ENCODE results near the genes PSMB10 and PLA2G15.

GRCh38 chr16:67936236-67937180 is at the start of gene PSMB10:
Gene PSMB10, minus strand, starts transcription at chr16:67936850.
- RRBS, result no CpG with 5 or more reads among the region's 48 CpGs

- RRBS, result no CpG with 5 or more reads among the region's 12 CpGs
Observed at GRCh38 chr16:67965003-67966232, 3.0 kb downstream of the SLC12A4 start.

DNA sequence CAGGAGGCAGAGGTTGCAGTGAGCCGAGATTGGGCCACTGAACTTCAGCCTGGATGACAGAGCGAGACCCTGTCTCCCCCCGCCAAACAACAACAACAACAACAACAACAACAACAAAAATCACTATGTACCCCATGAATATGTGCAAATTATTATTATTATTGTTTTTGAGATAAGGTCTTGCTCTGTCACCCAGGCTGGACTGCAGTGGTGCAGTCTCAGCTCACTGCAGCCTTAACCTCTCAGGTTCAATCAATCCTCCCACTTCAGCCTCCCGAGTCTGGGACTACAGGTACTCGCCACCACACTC is 3.4 kb downstream of the DPEP2 start:
- RRBS, result no CpG with 5 or more reads among the region's 5 CpGs

DNA sequence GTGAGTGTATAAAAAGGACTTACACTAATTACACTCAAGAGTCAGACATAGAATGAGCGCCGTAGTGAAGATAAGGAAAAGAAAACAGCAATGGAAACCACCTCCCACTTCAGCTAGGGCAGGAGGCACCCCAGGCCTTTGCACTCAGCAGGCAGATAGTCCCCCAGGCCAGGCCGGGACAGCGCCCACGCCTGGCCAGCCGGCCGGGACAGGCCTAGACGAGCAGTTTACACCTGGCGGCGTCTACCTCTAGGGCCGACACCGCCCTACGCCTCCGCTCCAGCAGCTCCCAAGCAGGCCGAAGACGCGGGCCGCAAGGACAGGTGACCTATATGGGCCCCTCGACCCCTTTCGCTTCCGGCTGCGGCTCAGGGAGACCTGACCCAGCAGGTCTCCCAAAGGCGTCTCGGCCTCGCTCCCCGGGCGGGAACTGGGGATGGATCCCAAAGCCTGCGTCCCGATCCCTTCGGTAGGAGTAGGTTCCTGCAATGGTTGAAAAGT is 943 bp downstream of the ESRP2 start:
- RRBS, result 97% methylated on average over 6 of the region's 30 CpGs

GRCh38 chr16:68245025-68245640 is at the start of gene PLA2G15:
Gene PLA2G15, plus strand, starts transcription at chr16:68245373.
- RRBS, result 3% methylated on average over 19 of the region's 61 CpGs

- RRBS, result no CpG with 5 or more reads among the region's 5 CpGs
Observed at GRCh38 chr16:68298088-68298700, 12.6 kb downstream of the SLC7A6OS start.

DNA sequence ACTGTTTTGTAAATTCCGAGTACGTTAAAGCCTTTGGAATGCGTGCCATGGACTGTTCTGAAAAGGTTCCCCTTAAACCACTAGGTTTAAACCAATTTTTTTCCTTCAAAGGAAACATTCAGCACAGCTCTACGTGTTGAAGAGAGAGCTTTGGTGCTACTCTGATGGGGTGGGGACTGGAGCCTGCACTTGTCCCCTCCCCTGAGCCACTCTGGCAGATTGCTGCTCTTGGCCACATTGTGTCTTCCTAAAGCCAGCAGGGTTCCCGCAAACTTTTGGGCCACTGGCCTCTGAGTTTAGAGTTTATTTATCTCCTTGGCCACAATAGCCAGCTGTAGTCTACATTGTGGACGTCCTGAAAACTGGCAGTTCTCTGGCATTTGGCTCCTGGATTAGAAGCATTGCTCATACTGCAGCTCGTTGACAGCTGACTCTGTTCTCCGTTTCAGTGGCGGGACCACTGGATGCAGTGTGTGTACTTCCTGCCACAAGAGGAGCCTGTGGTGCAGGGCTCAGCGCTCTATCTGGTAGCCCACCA is 34.5 kb downstream of the PRMT7 start:
- RRBS, result no CpG with 5 or more reads among the region's 10 CpGs

DNA sequence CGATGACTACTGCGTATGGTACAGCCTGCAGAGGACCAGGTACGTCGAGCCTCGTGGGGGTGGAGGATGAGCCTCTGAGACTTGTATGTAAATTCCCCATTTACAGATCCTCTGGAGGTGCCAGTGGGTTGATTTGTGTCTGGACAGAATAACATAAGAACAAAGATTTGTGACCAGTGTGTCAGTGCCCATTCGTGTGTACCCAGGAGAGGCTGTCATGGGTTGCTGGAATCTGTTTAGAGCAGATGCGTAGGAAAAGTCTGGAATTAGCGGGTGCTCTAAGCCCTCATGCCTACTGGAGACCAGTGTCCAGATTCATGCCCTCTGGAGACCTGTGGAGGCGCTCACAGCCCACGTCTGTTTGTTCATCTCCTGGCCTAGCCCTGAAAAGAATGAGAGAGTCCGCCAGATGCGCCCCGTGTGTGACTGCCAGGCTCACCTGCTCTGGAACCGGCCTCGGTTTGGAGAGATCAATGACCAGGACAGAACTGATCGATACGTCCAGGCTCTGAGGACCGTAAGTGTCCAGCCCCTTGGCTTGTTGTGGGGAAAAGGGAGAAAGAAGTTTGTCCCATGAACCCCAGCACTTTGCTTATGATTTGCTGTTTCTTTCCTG is 35.1 kb downstream of the PRMT7 start:
- RRBS, result no CpG with 5 or more reads among the region's 18 CpGs

- RRBS, result no CpG with 5 or more reads among the region's 19 CpGs
Observed at GRCh38 chr16:68355525-68355981, 44.7 kb downstream of the PRMT7 start.

DNA sequence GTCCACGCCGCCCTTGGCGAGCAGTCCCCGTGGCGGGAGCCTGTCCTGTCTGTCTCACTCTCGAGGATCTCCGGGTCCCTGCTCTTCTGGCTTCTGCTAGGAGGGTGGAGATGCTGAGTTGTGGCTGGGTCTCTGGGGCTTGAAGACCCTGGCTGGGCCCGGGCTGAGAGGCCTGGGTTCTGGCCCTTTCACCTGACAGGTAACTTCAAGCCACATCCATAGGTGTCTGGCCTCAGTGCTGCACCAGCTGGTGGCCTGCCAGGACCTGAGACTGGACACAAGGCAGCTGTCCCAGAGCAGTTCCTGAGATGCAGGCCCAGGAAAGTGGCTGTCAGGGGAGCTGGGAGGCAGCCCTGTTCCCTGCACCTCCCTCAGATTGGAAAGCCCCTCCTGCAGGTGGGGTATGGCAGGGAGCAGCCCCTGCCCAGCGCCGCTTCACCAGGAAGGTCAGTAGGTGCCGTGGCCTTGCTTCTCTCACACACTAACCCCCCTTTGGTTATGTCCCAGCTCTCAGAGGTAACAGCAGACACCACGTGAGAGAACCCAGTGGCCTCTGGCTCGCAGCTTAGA is 46.8 kb downstream of the PRMT7 start:
- RRBS, result 97% methylated on average over 5 of the region's 13 CpGs

GRCh38 chr16:68387285-68387877 is 60.9 kb downstream of the SMPD3 start:
- RRBS, result no CpG with 5 or more reads among the region's 13 CpGs

- RRBS, result no CpG with 5 or more reads among the region's 13 CpGs
Observed at GRCh38 chr16:68417609-68418512, 30.4 kb downstream of the SMPD3 start.

DNA sequence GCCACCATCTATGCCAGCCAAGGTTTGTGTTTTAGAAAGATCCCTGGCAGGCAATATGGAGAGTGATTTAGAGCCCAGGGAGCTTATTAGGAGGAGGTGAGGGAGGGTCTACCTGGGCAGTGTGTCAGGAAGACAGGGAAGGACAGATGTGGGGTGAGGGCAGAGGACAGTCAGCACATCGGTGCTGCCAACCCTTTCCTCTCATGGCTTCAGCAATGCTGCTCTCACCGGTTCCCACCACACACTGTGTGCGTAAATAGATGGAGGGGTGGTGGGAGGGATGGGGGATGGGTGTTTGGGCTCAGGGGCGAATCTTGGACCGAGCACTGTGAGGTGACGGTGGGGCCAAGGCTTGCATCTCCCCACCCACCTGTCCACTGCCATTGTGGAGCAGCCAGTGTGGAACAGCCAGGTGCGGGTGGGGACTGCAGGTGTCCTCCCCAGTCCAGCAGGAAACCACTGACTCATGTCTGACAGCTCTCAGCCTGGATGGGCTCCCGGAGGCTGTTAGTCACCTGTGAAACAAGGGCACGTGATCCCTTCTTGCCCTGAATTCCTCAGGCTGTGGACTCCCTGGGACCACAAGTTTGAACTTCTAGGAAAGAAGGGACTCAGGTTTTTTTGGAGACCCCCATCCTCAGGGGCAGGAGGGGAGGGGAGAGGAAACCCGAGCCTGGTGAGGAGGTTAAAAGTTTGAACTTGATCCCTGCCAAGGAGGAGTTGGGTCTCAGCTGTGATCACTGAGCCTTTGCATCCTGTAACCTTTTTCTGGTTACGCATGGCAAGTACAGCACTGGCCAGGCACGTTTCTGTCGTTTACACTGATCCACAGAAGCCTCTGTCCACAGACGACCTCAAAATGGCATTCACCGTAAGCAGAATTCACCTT is 42.7 kb upstream of the SMPD3 start:
- RRBS, result no CpG with 5 or more reads among the region's 15 CpGs

DNA sequence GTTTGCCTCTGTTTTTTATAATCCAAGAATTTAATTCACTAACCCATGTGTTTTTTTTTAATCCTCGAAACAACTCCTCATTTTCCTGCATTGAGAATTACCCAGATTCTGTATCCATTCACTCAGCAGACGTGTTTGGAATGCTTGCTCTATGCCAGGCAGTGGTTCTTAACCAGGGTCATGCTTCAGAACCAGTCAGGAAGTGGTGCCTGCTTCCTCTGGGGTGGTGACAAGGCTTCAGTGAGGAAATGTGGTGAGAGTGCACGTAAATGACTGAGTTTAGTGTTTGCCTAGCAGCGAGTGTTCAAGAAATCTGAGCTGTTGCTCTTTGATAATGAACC is 9.8 kb downstream of the ZFP90 start:
- RRBS, result no CpG with 5 or more reads among the region's 4 CpGs

DNA sequence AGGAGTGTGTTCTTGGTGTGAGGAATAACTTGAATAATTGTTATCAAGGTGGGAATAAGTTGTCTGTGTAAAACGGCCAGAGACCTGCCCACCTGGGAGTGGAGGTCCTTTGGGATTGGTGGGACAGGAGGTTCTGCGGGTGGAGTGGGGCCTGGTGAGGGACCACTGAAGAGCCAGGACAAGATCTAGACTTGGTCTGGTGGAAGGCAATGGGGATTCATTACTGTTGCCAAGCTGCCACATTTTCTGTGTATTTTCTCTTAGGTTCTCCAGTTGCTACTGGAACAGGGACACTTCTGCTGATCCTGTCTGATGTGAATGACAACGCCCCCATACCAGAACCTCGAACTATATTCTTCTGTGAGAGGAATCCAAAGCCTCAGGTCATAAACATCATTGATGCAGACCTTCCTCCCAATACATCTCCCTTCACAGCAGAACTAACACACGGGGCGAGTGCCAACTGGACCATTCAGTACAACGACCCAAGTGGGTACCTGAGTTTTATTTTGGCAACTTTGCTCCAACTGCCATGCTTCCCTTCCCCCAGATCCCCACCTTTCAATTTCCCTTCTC is 21.5 kb upstream of the TANGO6 start:
- RRBS, result no CpG with 5 or more reads among the region's 7 CpGs

DNA sequence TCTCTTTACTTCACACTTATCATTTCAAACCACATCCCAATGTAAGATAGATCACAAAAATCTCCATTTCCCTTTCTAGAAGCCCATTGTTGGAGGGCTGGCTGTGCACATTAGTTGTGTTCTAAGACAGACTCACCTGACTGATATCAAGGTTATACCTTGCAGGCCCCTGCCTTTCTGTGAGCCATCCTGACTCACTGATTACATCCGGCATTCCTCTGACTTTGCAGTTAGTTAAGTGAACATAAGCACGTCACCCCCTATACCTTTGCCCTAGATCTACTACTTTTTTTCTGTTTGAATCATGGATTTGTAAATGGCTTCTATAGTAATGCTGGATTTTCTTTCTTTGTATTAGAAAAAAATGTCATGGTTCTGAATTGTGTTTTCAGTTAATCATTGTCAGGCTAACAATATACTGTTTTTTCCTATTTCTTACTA is 78.3 kb downstream of the TANGO6 start:
- RRBS, result no CpG with 5 or more reads among the region's 2 CpGs

GRCh38 chr16:68985746-68986436 is 119.6 kb upstream of the HAS3 start:
- RRBS, result no CpG with 5 or more reads among the region's 6 CpGs

GRCh38 chr16:69089475-69089822 is 16.0 kb upstream of the HAS3 start:
- RRBS, result no CpG with 5 or more reads among the region's 8 CpGs

DNA sequence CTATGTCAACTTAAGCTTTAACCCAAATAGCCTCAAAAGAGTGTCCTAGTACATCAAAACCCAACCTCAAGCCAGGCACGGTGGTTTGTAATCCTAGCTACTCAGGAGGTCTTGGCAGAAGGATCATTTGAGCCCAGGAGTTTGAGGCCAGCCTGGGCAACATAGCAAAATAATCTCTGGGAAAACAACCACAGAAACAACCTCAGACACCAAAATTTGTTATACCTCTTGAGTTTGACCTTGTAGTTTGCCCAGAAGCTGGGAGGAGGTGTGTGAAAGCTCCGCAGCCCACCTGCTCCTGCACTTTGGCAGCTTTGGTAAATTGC is 12.8 kb upstream of the HAS3 start:
- RRBS, result no CpG with 5 or more reads among the region's 2 CpGs

DNA sequence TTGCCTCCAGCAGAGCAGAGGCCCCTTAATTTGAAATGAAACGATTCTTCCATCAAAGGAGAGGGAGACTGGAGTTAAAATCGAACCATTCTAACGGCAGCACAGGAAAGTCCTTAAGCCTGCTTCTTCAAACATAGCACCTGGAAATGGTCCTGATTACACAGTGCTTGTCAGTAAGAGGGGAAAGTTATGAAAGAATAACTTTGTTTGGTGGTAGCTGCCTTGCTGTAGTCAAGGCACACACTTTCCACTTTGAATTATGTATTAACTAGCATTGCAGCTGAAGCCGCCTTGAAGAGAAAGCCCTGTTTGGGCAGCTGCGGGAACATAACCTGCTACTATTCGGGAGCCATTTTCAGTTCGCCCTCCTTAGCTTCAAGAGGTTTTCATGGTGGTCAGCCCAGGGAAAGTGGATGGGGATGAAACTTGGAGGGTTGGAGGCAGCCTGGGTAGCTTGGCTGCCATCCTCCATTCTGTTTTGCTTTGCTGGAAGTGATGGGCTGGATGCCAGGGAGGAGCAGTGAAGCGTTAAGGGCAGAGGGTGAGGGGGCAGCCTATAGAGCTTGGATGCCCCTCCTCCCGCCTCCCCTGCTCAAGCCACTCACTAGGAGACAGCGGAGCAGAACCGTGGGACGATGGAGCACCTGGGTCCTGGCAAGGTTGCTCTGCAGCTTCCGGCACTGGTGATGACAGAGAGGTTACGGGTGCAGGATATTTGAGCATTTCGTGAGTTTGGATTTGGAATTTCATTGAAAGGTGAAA is 5.3 kb upstream of the HAS3 start:
- RRBS, result no CpG with 5 or more reads among the region's 15 CpGs

Measured in GM12892 (cell line).